Mucosa of descending colon (tissue), 1 donor: ENCODE results near the genes MMP10 and CARD16.

DNA sequence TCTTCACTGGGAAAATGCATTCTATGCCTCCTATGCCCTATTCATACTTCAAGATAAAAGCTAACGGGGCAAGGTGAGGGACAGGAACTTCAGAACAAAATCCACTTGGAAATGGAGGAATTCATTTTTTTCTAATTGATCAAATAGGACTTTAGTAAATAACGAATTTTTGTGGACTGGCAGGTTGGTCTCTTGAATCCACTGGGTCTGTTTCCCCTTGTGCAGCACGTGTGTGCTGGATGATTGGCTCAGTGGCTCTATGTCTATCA is 144.7 kb downstream of the ARHGAP42 start:
- PRO-cap, result no peak

- PRO-cap, result no peak
These were observed 6.5 kb downstream of the PGR start for GRCh38 chr11:101122910-101123635.

GRCh38 chr11:101407262-101407674 is 176.5 kb downstream of the TRPC6 start:
- PRO-cap, result no peak

GRCh38 chr11:101487720-101488058 is 96.1 kb downstream of the TRPC6 start:
- PRO-cap, result no peak

GRCh38 chr11:101915790-101916109 is 572 bp downstream of the ANGPTL5 start:
- PRO-cap, result no peak

DNA sequence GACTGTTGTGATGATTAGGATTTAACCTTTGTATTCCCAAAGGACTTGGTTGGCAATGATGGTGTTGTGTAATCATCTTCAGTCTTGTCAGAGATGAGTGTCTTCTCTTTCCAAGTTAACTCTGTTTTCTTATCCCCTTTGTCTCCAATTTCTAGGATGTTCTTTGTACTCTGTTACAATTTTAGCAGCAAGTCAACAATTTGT is 310 bp downstream of the ANGPTL5 start:
- PRO-cap, result no peak

DNA sequence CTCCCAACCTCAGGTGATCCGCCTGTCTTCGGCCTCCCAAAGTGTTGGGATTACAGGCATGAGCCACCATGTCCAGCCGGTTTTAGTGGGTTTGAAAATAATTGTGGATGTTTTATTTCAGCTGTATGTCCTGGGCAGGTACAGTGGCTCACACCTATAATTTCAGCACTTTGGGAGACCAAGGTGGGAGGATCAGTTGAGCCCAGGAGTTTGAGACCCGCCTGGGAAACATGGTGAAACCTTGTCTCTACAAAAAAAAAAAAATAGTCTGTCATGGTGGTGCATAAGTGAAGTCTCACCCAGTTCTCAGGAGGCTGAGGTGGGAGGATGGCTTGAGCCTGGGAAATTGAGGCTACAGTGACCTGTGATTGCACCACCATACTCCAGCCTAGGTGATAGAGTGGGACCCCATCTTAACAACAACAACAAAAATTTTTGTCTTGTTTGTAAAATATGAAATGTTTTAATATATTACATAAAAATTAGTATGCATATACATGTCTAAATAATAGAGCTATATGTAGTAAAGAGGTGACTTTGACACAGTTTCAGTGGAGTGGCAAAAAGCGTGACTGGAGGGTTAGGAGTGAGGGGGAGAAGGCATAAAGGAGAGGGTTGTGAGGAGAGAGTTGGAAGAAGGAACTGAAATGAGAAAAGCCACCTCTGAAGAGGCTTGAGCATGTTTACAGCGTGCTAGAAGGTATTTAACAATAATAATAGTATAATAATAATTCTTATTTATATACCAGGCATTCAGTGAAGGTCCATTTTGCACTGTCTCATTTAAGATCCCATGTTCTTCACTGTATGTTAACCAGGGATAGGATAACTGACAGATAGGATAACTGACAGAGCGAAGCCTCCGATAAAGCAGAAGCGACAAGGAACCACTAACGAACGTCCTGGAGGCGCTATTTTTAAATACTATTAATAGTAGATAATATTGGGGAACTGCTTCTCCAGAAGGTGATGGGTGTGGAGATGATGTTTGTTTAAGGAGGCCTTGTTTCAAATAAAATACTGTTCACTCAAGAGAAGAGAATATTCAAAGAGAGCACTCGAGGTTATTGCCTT is 55.0 kb downstream of the YAP1 start:
- PRO-cap, result no peak

DNA sequence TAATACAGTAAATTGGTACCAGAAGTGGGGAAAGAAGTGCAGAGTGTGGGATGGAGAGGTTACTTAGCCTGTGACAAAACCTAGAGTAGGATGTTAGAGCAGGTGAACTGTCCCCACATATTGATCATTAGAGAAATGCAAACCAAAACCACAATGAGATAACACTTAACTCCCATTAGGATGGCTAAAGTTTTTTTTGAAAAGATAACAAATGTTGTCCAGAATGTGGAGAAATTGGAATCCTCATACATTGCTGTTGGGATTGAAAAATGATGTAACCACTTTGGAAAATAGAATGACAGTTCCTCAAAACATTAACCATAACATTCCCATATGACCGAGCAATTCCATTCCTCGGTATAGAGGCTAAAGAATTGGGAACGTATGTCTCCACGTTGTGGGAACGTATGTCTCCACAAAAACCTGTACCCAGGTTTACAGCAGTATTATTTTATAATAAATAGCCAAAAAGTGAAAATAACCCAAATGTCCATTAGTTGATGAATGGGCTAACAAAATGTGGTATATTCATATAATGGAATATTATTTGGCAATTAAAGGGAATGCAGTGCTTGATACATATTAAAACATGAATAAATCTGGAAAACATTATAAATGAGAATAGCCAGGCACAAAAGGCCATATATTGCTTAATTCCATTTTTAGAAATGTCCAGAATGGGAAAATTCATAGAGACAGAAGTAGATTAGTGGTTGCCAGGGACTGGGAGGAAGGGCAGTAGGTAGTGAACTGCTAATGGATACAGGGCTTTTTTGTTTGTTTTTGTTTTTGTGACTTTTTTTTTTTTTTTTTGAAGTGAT is 85.8 kb downstream of the YAP1 start:
- PRO-cap, result no peak

- PRO-cap, result no peak
These were observed 87.5 kb downstream of the YAP1 start for GRCh38 chr11:102197704-102198156.

DNA sequence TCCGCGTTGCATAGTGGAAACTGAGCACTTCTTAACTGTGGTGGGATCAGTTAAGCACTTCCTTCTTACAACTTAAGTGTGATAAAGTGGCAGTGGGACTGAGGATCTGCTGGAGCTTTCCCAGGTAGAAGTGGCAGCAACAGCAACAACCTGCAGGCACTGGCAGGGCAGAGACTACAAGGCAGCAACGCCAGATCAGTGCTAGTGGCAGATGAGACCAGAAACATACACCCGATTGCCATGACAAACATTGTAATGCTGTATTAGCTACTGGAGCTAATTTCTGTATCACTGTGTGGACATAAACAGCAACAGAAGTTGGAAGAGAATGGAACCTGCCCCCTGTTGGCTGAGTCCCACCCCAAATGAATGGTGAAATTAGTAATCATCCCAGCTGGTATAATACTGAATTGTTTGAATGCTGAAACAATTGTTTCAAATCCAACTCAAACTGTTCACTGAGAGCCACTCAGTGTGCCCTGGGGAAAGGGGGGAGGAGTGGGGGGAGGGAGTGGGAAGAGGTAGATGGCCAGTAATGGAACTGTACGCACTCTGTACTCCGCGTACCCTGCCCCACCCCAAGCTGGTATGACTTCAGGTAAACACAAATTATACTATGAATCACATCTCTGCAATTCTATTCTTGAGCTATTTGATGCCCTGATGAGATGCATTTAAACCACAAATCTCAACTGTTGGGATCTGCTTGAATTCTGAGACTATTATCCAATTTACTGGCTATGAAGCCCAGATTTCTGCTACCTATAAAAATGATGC is 11.2 kb upstream of the BIRC3 start:
- PRO-cap, result bidirectional peak, plus-strand start at position 640 of the sequence, minus-strand start at position 453 of the sequence

DNA sequence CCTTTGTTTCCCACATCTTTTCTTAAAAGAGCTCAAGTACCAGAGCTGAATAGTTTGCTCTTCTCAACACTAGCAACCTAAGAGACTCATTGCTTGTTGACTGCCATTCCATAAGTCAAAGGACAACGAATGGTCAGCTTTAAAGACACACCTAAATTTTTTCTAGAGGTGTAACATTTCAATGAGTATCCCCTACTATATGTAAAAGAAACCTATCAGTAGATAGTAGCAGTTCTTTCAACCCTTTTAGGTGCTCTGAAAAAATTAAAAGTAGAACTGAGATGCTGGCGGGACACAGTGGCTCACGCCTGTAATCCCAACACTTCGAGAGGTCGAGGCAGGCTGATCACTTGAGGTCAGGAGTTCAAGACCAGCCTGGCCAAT is 34.0 kb downstream of the BIRC2 start:
- PRO-cap, result no peak

DNA sequence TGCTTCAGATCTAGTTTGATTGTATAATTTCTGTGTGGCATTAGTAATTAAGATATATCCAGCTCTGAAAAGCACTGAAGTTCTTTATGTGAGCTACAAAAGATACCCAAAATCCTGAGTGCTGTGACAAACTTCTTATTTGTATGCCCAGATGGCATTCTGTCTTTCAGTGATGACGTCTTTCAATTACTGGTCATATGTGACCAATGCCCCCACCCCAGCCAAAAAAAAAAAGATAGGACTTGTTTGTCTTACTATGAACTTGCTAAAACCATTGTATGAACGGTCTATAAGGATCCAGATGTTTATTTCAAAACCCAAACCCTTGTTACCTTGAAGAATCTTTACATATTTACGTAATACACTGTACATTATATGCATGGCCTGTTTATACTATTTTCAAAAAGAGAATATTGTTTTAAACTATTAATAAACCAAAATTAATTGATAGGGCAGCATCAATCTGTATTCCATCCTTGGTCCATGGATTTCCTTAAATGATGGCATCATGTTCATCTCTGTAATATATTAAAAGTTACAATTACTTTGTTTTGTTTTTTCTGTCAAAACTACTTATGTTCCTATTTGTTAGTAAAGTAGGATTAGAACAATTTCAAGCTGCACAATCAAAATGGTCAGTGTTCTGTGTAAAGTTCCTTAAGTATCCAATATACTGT is 51.5 kb downstream of the BIRC2 start:
- PRO-cap, result no peak

DNA sequence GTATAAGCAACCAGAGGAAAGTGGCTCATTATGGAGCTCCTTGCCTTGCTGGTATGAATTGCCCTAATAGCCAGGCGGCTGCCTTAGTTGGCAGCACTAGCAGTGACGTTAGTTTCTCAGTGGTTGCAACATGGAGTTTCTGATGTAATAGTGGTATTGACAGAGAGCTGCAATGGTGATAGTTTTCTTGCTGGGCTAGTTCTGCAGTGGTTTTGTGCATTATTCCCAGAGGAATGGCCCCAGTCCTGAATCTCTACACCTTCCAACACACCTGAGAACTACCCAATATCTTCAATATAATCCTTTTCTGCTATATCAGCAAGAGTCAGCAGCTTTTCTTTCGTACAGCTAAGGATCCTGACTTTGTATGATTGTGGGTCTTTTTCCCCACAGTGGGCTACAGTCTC is 3.9 kb upstream of the TMEM123 start:
- PRO-cap, result no peak

DNA sequence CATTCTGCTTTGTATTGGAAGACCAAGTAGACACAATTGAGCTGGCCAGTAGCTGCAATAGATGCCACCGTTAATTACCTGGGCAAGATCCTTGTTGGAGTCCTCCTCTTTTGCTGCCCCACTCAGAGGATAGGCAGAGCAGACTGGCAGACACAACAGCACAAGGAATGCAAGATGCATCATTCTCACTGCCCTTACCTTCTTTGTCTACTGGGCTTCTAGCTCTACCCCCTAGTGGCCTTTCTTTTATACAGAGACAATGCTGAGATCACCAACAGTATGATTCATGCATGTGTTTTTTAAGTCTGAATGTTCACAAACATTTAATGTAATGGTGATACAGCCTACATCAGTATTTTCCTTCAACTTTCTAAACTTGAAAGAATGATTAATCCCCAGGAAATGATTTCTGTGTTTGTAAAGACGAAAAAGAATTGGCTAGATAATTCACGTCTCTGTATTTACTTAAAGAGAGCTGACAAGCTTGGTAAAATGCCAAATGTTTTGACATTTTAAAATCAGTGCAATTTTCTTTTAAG is at the start of gene MMP10:
TSS of gene MMP10 (minus strand) at position 220 of the 539 bp plus-strand sequence.
- PRO-cap, result no peak

DNA sequence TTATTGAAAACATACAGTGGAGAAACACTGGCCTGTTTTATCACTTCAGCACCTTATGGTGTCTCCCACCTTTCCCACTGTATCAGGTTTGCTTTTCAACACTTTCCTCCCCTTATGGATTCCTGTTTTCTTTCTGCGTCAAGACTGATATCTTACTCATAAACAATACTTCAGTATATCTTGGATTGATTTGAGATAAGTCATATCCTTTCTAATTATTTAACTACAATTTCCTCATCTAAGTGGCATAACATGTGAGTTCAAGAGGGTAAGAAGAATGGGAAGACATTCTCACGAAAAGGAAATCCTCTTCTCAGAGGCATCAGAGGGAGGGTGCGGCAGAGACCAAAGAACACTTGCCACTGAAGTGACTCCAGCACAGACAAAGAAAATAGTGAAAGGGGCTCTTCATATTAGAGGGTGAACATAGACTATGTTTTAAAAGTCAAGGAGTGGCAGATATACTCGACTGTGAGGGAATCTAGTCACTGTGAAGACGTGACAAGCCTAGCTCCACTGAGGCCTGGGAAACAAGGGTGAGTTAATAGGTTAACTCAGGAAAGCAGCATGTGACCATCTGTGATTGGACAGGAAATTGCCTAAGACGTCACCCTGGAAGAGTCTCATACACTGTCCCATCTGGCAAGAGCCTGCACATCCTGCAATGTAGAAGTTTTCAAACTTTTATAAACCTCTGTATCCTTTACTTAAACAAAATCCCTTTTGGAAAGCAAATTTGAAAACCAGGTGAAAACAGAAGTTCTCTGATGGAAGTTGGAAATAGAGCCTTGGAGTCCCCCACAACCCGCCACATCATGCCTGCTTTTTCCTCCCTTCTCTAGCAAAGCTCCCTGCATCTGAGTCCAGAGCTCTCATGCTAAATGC is 1.8 kb upstream of the MMP1 start:
- PRO-cap, result no peak

DNA sequence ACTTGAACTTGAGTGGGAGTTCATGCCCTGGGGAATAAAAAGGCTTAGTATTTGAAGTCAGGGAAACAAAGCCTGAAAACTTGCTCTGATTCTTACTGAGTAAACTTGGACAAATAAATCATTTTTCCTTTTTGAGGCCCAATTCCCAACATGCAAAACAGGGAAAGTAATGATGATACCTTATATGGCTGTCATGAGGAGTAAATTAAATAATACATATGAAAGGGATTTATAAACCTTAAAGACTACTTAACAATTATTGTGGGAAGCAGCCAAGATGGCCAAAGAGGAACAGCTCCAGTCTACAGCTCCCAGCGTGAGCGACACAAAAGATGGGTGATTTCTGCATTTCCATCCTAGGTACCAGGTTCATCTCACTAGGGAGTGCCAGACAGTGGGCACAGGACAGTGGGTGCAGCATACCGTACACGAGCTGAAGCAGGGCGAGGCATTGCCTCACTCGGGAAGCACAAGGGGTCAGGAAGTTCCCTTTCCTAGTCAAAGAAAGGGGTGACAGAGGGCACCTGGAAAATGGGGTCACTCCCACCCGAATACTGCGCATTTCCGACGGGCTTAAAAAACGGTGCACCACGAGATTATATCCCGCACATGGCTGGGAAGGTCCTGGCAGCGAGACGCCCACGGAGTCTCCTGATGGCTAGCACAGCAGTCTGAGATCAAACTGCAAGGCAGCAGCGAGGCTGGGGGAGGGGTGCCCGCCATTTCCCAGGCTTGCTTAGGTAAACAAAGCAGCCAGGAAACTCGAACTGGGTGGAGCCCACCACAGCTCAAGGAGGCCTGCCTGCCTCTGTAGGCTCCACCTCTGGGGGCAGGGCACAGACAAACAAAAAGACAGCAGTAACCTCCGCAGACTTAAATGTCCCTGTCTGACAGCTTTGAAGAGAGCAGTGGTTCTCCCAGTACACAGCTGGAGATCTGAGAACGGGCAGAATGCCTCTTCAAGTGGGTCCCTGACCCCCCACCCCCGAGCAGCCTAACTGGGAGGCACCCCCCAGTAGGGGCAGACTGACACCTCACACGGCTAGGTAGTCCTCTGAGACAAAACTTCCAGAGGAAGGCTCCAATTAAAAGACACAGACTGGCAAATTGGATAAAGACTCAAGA is 297.4 kb upstream of the DDI1 start:
- PRO-cap, result no peak

- PRO-cap, result no peak
These were observed 233.4 kb upstream of the DDI1 start for GRCh38 chr11:103803062-103803338.

DNA sequence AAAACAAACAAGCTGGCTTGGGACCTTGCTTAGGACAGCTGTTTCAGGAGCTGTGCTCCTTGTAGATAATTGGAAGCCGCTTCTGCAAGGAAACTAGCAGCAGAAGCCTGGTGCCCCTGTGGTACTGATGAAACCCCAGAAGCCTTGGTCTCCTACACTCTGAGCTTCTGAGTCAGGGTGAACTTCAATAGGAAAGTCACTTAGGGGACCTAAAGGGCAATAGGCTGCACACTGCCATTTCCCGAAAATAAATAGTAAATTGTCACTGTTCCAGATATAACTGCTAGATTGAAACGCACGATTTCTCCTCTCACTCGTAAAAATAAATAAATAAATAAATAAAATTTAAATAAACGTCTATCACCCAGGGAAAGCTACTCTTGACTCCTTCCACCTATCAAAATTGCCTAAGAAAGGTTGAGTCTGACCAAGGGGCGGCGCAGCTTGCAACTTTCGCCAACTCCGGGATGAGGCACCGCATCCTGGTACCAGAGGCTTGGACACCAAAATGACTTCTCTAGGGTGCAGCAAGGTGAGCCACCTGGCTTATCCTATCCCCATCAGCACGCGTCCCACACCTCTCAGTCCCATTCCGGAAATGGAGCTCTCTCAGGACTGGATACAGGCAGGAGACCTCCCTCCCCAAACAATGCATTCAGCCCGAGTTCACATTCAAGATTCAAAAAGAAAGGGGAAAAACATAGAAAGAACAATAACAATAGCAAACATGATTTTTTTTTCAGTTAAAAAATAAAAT is 733 bp downstream of the PDGFD start:
- PRO-cap, result no peak

DNA sequence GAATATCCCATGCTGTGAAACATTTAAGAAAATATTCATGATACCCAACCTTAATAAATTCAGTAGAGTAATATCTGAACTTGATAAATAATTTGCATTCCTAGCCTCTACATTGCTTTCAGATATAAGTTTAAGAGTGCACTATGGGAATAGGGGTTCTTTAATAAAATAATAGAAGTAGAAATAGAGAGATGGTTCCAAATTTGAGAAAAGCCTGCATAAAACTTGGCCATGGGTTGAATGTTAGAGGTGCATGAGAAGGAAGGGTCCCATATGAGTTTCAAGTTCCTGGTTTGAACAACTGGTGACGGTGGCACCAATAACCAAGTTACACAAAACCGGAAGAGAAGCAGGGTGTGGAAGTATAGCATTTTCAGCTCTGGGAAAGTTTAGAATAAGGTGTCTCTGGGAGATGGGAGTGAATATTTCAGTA is 2.5 kb downstream of the CASP1 start:
- PRO-cap, result unidirectional peak, plus-strand start at position 335 of the sequence

DNA sequence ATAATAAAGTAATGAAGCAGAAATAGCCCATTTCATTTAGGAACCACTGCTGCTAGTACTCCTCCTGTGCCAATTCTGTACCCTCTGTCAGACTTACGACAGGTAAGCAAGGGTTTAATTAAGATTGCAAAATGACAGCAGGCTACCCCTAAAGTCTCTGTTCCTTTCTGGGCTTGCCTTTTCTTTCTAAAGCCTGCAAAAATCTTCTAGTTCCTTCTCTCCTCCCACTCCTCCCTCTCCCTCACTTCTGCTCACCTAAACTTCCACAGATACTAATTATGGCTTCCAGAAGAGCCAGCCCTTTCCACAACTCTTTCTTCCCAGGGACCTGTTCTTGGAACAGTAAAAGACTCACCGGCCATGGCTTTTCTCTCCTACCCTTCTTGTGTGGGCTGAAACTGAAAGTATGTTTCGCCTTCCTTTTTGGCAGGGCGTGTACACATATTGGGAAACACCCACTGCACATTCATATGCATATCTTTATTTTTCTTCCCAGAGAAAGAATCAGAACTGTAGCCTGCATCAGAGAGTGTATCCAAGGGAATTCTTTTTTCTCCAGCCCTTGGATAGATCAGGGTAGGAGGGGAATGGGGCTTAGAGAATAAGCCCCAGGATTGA is at the start of gene CARD16:
TSS of gene CARD16 (minus strand) at position 400 of the 618 bp plus-strand sequence.
- PRO-cap, result unidirectional peak, minus-strand start at position 385 of the sequence